HT-29 (cell line): ENCODE measurements around the genes TLCD1, NEK8, TAOK1, GIT1 and TMIGD1.

- RAMPAGE, long total RNA = no peak
These were observed at the start of gene TLCD1 for GRCh38 chr17:28725470-28726473. Gene TLCD1 (minus strand): TSS chr17:28726233.

DNA sequence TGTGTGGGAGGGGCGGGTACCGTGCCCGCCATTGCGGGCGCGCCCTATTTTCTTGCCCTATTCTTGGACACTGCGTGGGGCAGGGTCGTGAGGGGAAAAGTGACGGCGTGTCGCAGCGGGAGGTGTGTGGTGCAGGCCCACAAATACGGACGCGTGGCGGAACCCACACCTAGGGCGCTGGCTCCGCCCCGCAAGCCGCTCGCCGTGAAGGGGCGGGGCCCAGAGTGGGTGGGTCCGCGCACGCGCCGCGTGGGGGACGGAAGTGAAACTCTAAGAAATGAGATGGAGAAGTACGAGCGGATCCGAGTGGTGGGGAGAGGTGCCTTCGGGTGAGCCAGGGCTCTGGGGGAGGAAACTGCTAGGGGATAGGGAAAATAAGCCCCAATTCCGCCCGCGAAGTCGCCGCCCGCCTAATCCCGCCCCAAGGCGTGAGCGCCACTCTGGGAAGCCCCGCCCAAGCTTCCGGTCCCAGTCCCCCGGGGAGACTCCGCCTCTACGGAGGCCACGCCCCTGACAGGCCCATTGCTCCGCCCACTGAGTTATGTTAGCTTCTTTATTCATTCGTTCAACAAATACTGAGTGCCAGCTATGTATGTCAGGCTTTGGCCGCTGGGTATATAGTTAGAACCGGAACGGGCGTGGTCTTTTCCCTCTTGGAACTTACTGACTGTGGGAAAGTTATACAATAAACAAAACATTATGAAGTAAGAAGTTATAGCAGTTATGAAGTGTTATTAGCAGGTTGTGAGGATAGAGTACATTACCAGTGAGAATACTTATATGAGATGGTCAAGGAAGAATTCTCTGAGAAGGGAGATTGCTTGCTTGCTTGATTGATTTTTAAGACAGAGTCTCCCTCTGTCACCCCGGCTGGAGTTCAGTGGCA lies at the start of gene NEK8:
Gene NEK8 (plus strand): TSS at position 257 of the 886 bp plus-strand sequence.
- RAMPAGE, long total RNA = no peak

DNA sequence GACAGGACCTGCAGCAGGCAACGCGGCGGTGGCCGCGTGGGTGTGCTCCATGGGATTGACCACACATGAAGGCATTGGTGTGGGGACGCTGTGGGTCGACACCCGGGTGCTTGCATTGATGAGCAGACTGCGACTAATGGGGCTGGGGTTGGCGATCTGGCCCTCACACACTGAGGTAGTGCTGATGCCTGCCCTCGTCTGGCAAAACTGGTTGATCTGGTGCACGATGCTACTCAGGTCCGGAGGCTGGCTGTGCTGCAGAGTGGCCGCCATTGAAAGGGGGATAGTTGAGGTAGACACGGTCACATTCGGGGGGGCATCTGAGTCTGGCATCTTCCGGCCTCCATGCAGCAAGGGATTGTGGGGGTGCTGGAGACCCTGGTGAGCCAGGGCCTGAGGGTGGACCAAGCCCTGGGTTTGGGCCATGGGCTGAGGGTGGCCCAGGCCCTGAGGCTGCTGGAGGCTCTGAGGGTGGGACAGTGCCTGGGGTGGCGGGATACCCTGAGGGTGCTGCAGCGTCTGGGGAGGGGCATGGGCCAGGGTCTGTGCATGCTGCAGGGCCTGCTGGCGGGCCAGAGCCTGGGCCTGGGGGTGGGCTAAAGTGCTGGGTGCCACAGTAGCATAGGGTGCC lies 15.2 kb downstream of the TRAF4 start:
- RAMPAGE, long total RNA = no peak

DNA sequence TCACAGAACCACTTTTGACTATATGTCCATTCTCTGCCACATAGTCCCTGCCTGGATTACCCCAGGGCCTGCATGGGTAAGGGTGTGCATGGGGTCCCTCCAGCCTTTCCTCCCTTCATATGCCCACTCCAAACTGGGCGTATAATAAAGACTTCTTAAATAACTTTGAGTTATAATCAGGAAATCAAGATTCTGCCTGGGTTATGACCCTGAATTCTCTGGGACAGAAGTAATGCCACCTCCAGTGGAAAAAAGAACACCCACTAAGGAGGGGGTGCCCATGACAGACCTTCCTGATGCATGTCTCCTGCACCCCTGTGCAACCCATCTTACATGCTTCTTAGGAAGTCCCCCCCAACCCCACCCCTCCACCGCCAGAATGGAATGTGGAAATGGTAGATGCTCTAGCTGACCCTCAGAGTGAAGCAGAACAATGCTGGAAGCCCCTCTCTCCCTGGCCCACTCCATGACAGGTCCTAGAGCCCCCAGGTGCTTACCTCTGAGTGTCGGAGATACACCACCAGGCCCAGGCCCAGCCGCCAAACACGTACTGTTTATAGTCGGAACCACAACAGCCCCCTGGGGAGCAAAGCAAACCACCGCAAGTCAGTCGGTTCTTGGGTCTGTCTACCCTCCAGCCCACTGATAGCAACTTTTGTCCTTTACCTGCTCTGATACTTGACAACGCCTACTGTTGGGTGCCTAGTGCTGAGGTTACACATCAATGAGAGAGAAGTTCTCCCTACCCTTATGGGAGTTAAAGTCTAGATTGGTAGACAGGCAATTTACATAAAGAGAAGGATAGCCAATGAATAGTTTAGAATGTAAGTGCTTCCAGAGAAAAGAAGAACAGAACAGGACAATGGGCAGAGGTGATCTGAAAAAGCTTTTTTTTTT lies 8.8 kb downstream of the FLOT2 start:
- RAMPAGE, long total RNA = no peak

DNA sequence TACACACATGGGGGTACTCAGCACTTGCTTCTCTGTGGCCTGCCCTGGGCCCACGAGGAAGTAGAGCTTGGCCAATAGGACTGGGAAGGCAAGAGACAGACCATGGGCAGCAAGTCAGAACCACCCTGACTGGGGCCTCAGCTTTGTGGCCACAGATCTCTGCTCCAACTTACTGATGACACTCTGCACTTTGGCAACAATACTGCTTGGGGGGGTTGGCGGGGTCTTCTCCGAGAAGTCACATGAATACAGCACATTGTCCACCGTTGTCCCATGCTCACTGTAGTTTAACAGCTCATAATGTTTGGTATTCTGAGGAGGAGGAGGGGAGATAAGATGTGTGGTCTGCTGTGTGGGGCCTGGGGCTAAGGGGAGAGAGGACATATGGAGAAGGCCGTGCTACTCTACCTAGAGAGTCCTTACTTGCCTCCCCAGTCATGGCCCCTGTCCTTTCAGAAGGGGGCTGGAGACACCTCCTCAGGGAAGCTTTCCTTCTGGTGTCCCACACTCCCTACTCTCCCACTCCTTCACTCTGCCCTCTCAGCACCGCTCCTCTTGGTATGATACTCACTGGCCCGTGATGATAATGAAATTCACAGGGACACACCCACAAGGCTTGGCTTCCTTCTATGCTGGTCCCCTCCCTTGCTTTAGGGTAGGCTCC lies 3.9 kb upstream of the DHRS13 start:
- RAMPAGE, long total RNA = no peak

GRCh38 chr17:29178497-29179129 lies 1.6 kb downstream of the MYO18A start:
- RAMPAGE, long total RNA = no peak

DNA sequence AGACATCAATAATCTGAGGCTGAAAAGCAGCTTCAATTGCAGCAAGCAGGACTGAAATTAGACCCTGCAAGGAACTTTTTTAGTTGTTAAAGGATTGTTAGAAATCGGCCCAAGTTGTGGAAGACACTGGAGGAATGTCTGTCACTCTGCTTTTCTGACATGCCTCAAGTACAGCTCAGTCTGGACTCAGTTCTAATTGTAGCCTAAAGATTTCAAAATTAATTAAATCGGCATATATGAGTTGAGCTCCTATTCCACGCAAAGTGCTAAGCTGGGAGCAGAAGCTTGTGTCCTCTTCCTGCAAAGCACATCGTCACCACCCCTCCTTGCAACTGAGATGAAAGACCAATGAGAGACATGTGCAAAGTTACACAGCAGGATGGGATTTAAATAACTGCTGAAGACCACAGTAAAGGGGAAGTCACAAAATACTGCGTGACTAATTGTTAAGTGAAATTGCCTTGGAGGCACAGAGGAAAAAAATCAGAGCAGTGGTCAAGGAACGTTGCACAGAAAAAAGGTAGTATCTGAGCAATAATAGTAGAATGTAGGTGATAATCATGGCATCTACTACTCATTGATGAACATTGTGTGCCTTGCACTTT lies 15.1 kb upstream of the MYO18A start:
- RAMPAGE, long total RNA = no peak

DNA sequence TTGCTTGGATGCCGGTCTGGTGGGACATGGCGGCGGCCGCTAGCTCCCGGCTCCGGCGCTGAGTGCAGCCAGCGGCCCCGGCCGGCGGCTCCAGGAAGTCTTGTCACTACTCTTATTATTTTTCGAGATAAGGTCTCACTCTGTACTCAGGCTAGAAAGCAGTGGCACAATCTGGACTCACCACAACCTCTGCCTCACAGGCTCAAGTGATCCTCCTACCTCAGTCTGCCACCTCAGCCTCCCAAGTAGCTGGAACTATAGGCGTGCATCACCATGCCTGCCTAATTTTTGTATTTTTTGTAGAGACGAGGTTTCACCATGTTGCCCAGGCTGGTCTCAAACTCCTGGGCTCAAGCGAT lies 24.2 kb upstream of the MYO18A start:
- RAMPAGE, long total RNA = no peak

DNA sequence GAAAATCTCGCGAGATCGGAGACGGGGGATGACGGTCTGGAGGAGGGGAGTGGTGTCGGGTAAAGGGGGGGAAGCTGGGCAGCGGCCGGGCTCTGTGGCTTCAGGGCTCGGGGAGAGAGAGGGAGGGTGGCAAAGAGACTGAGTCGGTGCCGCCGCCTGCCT lies at the start of gene TAOK1:
Gene TAOK1 (plus strand): TSS at position 77 of the 162 bp plus-strand sequence.
- RAMPAGE, long total RNA = no peak

DNA sequence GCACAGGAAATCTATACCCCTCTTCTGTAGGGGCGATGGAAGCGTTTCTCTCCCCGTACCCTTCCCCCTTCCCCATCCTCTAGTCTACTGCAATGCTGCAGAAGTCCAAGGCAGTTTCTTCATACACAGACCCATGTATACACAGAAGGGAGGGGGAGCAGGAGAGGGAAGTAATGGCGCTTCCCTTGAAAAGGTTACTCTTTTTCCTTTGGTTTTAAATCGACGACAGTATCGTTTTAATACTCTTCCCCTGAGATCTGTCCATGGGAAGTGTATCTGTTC lies 1.2 kb downstream of the TAOK1 start:
- RAMPAGE, long total RNA = no peak

DNA sequence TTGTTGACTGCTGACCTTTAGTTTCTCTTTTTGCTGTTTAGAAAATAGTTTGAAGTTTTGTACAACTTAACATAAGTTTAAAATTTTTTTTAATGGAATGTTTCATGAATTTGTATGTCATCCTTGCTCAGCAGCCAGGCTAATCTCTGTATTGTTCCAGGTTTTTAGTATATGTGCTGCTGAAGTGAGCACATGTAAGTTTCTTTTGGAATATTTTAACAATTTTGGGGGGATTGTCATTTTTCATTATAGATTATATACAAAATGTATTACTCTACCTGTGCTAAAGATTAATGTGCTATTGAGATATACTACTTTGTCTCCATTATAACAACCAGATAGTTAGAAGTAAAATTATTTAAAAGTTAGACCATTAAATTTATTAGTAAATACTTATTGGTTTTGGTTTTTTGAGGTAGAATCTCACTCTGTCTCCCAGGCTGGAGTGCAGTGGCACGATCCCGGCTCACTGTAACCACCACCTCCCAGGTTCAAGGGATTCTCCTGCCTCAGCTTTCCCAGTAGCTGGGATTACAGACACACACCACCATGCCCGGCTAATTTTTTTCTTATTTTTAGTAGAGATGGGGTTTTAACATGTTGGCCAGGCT lies 34.6 kb downstream of the TAOK1 start:
- RAMPAGE, long total RNA = no peak

- RAMPAGE, long total RNA = no peak
These were observed 39.9 kb downstream of the TAOK1 start for GRCh38 chr17:29429817-29430683.

GRCh38 chr17:29498254-29498583 lies 68.6 kb downstream of the ABHD15 start:
- RAMPAGE, long total RNA = no peak

- RAMPAGE, long total RNA = no peak
These were observed 4.6 kb downstream of the ABHD15 start for GRCh38 chr17:29561853-29563033.

GRCh38 chr17:29589127-29589957 lies at the start of gene GIT1:
Gene GIT1 (minus strand): TSS chr17:29589648.
- RAMPAGE, long total RNA = no peak

DNA sequence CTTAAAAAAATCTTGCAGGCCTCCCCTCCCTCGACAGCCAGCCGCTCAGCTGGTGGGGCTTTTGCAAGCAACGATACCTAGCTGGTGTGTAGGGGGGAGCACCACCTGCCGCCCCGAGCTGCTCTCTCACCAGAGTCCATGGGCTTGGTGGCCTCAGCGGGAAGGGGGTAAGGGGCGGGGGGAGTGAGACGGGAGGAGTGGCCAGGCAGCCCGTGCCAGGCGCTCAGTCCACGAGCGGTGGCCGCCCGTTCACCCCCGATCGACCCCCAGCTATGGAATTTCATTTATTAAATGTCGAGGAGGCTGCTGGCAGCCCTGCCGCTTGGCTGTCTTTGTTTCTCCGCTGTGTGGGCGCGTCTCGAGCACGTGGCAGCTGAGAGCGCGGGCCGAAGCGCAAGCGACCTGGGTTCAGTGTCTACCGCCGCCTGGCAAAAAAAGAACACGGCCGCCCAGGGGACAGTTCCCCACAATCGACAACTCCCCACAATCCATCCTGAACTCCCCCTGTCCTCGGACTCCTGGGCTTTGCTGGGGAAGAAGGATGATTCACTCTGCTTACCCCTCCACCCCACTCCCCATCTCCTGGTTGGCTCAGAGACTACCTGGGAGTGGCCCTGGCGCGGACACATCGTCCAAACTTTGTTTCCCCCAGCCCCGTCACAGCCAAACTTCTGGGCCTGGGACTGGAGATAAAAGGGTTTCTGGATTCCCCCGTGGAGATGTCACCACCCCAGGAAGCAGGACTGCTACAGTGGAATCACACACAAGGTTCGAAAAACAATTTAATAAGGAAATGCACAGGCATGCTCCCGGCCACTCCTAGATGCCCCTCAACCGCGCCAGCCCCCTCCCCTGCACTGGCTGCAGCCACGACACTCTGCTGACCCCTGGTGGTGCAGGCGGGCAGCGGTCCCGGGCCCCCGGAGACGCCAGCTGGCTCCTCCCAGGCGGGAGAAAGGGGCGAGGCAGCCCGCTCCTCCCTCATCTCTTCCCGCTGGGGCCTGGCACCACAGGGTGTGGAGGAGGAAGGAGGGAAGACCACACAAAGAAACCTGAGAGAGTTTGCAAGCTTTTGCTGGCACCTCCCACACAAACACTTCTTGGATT lies 1.6 kb upstream of the ANKRD13B start:
- RAMPAGE, long total RNA = no peak

DNA sequence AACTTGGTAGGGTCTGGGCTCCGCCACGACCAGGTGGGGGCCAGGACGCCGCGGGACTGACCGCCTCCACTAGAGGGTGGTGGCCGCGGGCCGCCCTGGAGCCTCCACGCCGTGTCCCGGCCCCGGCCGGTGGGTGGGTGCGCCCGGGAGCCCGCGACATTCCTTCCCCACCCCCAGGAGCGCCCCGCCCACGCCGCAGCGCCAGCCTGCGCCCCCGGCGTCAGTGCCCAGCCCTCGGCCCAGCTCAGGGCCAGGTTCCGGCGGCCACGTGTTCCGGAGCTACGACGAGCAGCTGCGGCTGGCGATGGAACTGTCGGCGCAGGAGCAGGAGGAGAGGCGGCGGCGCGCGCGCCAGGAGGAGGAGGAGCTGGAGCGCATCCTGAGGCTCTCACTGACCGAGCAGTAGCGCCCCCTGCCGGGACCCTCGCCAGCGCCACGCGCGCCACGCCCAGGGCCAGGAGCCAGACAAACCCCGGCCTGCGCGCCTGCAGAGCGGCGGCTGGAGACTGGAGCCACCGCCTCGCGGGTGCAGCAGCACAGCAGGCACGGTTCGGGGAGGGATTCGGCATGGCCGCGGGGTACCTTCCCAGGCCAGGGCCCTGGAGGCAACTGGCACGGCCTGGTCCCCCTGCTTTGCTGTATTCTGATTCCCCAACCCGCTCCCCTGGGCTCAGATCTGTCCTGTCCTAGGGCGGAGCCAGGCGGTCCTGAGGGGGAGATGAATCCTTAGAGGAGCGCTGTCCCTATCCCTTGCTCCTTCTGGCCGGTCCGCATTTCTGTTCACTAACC lies 9.3 kb downstream of the CORO6 start:
- RAMPAGE, long total RNA = no peak

DNA sequence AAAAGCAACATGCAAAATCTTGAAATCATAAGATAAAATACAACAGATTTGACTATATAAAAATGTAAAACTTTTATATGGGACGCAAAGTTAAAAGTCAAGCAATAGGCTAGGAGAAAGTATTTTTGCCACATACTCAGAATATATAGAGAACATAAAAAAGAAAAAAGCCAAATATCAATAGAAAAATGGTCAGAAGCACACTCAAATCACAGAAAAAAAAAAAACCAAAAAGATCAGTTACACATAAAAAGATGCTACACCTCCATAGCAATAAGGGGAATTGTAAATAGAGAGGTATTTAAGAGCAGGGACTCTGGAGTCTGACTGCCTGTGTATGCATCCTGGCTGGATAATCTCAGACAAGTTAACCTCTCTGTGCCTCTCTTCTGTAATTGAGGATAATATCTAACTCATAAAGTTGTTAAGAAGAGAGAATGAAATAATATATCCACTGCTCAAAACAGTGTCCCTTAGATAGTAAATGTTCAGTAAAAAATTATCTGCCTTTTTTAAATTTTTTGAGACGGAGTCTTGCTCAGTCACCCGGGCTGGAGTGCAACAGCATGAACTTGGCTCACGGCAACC lies 130.0 kb upstream of the CORO6 start:
- RAMPAGE, long total RNA = no peak

DNA sequence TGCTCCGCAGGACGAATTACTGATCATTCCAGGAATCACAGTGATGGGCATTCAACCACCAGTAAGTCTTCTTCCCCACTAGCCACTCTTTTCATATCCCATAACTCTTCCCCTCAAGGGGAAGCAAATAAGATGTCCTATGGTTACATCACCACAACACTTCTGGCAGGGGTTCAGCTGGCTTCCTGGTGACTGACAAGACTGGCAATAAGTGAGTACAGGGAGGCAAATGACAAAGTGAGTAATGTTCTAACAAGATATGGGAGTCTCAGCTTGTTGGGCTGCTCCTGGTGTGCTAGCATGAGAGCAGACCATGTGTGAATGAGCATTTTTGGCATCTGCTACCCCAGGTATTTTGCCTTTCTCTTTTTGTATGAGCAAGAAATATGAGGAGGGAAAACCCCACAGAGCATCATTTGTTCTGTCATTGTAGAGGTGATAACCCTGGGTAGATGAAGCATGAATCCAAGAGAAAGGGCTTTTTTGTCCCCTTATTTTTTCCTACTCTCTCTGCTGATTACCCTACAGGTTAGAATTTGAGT lies 9.9 kb downstream of the TMIGD1 start:
- RAMPAGE, long total RNA = no peak

DNA sequence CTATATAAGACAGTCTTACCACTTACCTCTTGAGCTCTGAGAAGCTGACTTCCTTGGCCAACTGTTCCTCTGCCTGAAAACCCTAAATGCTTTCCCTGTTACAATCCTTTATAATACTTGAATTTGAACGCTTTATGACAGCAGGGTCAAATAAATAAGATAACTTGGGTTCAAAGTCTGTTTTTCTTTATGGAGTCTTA lies at the start of gene TMIGD1:
Gene TMIGD1 (minus strand): TSS at position 84 of the 200 bp plus-strand sequence.
- RAMPAGE, long total RNA = no peak